Metanephros (tissue), 2 donors: ENCODE measurements around a stretch of chr2.

GRCh38 chr2:9392847-9393718 is 30.2 kb downstream of the ITGB1BP1 start:
- RAMPAGE, long total RNA = no peak

GRCh38 chr2:9495192-9495884 is 21.0 kb downstream of the IAH1 start:
- RAMPAGE, long total RNA = no peak

GRCh38 chr2:9644448-9644832 is 13.6 kb upstream of the YWHAQ start:
- RAMPAGE, long total RNA = no peak

- RAMPAGE, long total RNA = no peak
These were observed 68.8 kb upstream of the YWHAQ start for GRCh38 chr2:9699523-9700004.

DNA sequence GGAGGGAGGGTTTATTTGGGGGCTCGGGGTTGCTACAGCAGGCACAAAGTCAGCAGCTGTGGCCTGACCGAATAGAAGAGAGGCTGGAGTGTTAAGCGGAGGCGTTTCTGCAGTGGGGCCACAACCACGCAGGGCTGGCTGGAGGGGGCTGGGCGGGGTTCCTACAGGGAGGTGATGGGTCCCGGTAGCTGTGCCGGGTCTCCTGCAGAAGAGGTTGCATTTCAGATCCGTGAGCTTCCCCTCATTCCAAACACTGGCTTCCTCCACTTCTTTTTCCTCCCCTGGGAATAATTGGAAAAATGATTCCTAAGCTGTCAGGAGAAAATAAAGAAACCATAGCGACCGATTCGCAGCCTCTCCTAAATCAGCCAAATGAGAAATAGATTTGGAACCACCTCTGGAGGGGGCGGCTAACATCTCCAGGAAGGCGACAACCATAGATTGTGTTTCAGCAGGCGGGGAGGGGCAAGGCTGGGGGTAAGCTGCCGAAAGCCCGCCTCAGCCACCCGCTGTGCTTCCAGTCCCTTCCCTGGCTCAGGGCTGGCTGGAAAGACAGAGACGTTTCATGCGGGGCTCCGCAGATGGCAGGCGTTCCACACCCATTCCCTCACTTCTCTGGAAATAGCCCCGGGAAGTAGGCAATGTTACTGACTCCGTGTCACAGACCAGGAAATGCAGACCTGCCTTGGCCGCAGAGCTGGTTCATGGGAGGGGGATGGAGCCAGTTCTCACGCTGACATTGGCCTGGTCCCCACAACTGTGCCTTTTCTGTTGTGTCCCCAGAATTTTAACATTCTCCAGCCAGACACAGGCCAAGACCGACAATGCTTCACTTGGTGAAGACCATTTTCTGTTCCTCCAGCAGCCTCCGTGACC is 85.5 kb upstream of the TAF1B start:
- RAMPAGE, long total RNA = no peak

DNA sequence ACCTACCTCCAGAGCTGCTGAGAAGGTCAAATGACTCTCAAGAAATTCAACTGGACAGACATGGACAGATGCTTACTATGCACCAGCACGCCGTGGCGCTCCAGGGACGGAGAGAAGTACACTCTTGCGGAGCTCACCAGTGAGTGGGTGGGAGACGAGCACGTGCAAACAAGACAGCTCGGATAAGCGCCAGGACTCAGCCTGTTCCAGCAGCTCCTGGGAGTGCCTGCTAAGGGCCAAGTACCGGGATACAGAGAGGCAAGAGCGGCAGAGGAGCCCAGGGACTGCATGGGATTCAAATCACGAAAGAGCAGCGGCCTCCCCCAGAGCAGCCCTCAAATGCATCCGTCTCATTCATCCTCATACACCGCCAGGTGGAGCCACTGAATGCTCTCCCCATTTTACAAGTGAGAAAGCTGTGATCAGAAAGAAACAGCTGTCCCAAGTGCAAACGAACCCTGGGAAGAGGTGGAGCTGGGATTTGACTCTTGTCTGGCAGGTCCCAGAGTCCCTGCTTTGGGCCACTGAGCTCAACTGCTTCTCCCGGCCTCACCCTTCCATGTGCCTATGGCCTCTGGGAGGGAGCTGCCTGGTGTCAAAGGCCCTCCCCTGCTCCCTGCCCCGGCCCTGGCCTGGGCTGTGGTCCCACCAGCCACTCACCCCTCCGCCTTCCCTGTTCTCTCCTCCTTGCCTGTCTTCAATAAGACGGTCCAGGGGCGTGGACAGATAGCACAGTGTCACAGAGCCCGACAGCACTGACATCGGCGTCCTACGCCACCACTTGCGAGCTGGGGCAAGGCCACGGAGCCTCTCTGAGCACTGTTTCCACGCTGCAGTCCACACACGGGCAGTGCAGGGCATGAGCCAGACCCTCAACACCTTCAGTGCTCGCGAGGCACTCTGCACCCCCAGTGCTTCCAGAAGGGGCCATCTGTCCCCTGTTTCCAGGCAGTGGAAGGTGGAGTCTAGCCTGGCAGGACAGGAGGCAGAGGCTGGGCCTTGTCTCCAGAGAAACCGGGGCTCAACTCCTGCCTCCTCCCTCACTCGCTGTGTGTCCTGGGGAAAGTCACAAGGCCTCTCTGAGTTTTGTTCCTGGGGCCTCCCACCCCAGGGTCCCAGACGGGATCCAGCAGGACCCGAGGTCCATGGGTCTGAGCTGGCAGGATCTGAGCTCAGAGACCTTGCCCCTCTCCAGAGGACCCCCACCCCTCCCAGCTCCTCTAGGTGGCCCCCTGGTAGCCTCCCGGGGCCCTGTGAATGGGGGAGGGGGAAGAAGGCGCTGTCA is 72.6 kb upstream of the TAF1B start:
- RAMPAGE, long total RNA = no peak

GRCh38 chr2:9778472-9778888 is 64.8 kb upstream of the TAF1B start:
- RAMPAGE, long total RNA = no peak

- RAMPAGE, long total RNA = no peak
These were observed 33.8 kb upstream of the TAF1B start for GRCh38 chr2:9809494-9809943.

DNA sequence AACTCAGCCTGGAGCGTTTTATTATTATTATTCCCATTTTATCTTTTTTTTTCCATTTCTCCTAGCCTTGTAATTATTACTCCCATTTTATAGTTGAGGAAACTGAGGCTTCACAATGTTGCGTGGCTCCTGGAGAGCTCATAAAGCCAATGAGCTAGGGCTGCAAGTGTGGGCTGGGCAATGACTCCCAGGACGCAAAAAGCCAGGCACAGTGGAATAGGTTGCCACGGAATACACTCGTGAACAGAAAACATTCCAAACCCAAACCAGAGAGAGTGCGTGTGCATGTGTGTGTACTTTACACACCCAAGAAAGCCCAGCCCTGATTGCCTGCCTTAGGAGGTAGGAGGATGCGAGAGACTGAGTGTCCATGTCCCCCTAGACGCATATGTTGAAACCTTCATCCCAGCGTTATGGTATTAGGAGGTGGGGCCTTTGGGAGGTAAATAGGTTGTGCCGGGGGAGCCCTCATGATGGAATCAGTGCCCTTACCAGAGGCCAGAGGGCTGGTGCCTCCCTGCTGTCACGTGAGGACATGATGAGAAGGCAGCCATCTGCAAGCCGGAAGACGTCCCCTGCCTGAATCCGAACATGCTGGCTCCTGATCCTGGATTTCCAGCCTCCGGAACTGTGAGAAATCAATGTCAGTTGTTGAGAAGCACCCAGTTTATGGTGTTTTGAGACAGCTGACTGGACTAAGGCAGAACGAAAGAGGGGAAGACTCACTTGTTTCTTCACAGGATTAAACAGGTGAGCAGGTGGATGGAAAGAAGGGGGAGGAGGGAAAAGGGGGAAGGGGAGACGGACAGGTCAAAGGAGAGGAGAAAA is 13.2 kb upstream of the KLF11 start:
- RAMPAGE, long total RNA = no peak

DNA sequence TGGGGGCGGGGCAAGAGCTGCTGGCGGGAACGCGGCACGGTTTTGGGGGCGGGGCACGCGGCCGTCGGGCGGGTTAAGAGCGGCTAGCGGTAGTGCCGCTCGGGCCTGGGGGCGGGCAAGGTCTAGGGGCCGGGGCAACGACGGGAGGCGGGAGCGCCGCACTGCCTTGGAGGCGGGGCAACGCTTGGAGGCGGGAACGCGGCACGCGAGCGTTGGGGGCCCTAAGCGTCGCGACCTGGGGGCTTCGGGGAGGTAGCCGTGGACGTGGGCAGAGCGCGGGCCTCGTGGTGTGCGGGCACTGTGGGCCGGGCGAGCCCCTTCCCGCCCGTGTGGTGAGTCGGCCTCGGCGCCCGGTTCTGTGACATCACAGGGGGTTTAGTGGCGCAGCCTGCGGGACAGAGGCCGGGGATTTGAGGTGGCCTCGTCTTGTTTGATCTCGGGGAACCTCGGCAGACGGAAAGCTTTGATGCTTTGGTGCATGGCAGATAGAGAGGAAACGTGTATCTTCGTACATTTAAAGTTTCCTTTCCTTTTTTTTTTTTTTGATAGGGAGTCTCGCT is 850 bp downstream of the KLF11 start:
- RAMPAGE, long total RNA = no peak

DNA sequence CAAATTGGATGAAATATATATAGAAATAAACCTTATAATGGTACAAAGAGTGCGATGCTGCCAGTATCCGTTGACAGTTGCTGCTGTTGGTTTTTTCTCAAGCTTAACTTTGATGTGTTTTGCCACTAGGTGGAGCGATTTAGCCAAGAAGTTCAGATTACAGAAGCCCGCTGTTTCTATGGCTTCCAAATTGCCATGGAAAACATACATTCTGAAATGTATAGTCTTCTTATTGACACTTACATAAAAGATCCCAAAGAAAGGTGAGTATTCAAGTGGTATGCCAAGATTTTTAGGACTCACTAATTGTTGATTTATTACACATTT is 2.0 kb downstream of the RRM2 start:
- RAMPAGE, long total RNA = no peak

DNA sequence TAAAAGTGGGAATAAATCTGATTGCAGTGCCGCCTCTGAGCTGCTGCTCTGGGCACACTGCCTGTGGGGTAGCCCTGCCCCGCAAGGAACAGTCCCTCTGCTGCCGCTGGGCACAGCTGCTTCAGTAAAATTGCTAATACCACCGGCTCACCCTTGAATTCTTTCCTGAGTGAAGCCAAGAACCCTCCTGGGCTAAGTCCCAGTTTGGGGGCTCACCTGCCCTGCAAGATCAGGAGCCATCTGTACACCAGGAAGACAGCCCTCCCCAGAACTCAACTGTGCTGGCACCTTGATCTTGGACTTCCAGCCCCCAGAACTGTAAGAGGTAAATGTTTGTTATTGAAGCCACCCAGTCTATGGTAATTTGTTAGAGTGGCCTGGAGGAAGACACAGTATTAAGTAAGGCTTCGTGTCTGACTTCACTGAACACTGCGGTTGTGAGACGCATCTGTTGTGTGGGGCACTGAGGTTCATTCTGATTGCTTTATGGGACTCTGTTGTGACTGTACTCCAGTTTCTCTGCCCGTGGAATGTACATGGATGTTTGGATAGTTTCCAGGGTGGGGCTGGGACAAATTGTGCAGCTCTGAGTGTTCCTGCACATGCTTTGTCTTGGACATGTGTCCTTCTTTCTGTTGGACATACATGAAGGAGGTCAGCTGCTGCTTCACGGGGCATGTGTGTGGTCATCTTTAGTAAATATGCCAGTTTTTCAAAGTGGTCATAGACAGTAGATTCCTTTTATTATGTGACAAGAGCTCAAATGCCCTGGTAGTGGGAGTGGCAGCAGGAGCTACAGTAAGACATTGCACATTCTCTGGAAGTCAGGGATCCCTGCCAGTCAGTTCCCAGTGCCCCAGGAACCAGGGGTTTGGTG is 58.6 kb downstream of the ODC1 start:
- RAMPAGE, long total RNA = no peak

GRCh38 chr2:10400970-10401404 is 47.1 kb downstream of the ODC1 start:
- RAMPAGE, long total RNA = no peak

GRCh38 chr2:10401405-10401990 is 46.6 kb downstream of the ODC1 start:
- RAMPAGE, long total RNA = no peak

- RAMPAGE, long total RNA = no peak
These were observed 42.7 kb downstream of the ODC1 start for GRCh38 chr2:10405387-10405837.

DNA sequence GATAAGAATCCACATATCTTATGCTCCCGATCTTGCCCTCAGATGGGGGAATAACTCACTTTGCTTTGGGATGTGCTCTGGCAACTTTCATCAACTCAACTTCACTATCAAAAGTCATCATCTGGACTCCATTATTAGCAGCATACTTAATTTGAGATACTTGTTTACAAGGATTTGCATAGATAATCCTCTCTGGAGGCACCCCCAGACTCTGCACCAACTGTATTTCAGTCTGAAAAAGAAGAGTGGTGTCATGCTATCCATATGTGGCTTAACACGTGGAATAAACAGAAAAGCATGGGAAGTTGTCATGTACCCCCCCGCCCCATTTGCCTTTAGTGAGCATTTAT is 4.1 kb downstream of the ODC1 start:
- RAMPAGE, long total RNA = no peak

- RAMPAGE, long total RNA = no peak
These were observed 532 bp upstream of the ATP6V1C2 start for GRCh38 chr2:10720845-10721350.

DNA sequence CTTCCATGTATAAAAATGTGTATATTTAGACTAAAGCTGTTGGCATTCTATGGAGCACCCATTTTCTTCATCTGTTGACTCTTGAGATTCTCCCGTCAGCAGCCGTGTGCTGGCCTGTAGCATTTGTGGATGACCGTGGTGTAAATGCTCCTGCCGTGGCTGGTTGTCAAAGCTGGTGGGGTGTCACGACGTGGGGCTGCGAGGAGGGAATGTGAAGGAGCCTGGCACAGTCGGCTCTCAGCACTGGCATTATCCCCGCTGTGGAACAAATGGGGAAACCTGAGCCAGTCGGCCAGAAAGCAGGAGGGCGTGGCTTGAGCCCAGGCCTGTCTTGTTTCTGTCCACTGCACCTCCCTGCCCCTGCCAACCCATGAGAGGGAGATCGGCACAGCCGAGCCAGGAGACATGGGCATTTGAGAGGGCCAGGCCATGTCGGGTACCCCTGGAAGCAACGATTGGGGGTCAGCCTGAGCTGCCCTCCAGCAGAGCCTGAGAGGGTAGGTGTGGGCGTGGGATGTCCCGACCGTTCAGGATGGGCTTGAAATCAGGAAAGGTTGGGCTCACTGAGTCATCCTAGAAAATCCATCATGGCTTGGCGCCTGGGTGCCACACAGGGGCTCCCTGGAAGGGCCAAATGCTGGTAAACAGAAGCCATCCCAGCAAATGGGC is 44.5 kb downstream of the PDIA6 start:
- RAMPAGE, long total RNA = no peak

DNA sequence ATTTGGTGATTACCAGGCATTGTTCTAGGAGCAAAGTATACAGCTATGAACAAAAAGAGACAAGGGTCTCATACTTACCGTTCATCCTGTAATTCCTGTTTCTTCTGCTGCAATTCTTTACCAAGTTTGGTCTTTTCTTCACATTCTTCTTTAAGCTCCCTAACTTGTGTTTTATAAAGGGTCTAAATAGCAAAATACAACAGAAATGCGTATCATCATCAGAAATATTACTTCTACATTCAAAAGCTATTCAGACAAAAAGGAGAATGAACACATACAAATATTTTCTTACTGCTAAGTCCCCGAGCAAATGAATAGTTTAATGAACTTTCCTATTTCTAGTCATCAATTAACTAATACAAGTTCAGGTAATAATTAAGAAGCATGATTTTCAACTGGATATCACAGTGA is 46.0 kb downstream of the SLC66A3 start:
- RAMPAGE, long total RNA = no peak

GRCh38 chr2:11220917-11221582 is 65.8 kb downstream of the SLC66A3 start:
- RAMPAGE, long total RNA = no peak